ENCODE measurements around the genes FCRLB, OLFML2B, UAP1 and PBX1.

- CAGE, long polyA plus RNA = no peak
- RRBS = 24% methylated on average over 3 of the region's 23 CpGs
These were observed 7.4 kb downstream of the HSPA6 start for GRCh38 chr1:161531634-161532329.

DNA sequence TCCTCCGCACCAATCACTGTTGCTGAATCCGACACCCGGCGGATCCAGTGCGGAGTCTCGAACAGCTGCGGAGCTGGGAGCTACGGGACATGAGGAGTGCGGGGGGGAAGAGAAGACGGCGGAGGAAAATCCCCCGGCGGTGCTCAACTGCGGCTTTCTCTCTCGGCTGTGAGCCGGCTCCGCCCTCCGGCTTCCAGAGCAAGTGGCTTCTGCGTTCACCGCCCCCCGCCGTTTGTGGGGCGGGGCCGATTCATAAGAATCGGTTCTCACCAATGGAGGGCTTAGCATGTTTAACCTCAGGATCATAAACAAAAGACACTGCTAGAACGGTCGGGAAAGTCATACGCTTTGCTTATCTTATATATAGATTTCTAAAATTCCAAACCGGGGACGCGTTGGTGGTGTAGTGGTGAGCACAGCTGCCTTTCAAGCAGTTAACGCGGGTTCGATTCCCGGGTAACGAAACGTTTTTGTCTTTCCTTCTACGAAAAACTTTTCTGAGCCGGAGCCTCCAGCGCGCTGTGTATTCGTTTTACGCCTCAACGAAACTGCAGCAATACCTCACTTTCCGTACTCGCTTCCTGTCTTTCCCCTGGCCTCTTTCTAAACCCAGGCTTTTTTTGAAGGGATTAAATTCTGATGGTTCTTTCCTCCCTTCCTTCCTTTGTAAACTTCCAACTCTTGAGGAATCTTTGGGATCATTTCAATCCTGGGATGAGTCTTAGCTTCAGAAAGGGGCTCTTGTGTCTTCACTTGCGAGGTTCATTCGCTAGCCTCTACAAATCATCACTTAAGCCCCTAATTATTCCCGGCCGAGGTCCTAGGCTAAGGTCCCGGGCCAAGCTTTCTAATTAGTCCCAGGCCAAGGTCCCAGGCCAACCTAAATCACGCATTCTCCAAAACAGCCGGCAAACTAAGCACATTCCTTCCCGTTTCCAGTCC, 18.4 kb downstream of the FCGR3B start:
- CAGE, long polyA plus RNA = no peak
- RRBS = under 1% methylated on average over 4 of the region's 54 CpGs

DNA sequence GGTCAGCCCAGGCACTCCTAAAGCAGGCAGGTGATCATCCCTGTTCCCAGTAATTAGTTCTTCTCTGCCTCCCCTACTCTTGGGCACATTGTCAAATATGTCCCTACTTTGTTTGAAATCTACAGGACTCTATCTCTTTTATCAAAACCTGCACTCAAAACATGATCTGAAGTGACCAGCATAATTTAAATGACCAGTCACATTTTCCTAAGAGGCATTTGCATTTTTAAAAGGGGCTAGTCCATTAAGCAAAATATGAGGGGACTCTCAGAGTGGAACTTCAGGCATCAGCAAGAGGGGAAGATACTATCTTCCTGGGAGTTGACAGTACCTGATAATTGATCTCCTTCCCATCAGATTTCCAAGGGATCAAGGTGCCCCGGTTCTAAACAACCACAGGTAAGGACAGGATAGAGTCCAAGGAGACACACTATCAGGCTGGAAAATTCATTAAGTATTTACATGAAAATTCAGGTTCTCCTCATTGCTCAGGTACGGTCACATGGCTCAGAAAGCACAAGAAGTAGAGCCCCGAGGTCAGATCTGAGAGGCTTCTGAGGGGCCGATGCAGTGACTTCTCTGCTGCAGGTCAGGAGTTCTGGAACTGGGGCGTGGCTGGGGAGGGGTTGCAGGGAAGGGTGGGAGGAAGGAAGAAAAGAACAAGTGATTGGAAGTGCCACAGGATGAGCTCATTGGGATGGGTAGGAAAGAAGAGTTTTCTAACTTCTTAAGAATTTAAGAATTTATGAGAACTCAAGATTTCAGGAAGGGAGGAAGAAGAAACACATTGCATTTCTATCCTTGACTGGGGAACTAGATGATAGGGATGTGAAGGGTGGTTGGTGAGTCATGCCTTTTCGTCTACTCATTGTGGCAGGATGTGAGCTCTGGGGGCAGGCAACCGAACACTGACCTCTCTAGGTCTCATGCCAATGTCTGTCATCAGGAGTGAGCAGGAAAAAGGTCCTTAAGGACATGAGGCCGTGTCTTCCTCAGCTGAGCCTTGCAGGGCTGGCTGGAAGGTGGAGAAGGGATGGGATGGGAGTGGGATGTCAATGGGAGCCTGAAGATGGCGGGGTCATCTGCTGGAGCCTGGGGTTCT, at the start of gene FCRLB:
TSS of gene FCRLB (plus strand) at position 282 of the 1,102 bp plus-strand sequence.
- CAGE, long polyA plus RNA = start-site peak on the plus strand centred at position 934 of the sequence, 74 bp wide, 6 and 5 reads in 2 replicates
- RRBS = no CpG with 5 or more reads among the region's 9 CpGs

DNA sequence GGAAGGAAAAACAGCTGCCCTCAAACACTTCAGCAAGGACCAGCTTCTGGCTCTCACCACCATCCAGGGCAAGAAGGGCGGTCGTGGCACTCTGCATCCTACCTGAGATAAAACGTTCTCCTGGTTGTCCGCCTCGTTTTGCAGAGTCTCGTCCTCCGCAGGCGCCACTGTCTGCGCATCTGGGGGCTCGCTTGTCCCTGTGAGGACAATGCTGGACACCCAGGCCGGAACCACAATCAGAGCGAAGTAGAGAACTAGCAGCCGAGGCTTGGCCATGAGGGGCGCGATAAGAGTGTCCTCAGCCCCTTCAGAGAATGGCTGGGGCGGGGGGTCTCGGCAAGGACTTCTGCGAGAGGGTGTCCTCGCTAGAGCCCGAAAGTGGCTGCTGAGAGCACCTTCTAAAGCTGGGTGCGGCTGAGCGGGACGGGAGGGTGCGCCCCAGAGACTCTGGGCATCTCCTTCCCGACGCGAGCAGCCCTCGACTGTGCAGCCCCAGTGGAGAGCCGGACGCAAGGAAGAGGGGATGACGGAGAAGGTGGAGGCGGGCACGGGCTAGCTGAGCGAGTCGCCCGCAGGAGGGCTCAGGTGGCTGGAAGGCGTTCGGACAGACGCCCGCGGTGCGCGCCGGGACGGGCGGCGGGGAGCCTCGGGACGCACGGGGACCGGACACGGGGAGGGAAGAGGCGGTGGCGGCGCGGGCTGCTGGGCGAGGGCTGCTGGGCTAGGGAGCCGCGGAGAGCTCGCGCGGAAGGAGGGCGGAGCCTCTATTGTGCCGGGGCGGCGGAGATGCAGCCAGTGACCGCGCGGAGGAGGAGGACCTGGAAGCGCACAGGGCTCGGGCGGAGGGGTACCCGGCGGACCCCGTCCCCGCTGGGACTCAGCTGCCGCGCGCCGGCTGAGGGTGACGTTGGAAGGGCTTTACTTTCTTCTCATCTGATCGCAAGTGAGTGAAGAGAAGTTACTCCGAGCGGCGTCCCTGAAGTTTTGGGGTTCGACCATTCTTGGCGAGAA, at the start of gene OLFML2B:
TSS of gene OLFML2B (minus strand) at position 715 of the 1,011 bp plus-strand sequence.
- CAGE, long polyA plus RNA = no peak
- RRBS = 2% methylated on average over 34 of the region's 87 CpGs

GRCh38 chr1:162081028-162081631, 11.6 kb downstream of the NOS1AP start:
- CAGE, long polyA plus RNA = no peak
- RRBS = no CpG with 5 or more reads among the region's 2 CpGs

- CAGE, long polyA plus RNA = no peak
- RRBS = no CpG with 5 or more reads among the region's 10 CpGs
These were observed 137.6 kb downstream of the NOS1AP start for GRCh38 chr1:162206903-162207736.

- CAGE, long polyA plus RNA = no peak
- RRBS = no CpG with 5 or more reads among the region's 2 CpGs
These were observed 144.7 kb downstream of the SPATA46 start for GRCh38 chr1:162232042-162232329.

GRCh38 chr1:162389028-162389781, 7.7 kb downstream of the C1orf226 start:
- CAGE, long polyA plus RNA = no peak
- RRBS = no CpG with 5 or more reads among the region's 10 CpGs

DNA sequence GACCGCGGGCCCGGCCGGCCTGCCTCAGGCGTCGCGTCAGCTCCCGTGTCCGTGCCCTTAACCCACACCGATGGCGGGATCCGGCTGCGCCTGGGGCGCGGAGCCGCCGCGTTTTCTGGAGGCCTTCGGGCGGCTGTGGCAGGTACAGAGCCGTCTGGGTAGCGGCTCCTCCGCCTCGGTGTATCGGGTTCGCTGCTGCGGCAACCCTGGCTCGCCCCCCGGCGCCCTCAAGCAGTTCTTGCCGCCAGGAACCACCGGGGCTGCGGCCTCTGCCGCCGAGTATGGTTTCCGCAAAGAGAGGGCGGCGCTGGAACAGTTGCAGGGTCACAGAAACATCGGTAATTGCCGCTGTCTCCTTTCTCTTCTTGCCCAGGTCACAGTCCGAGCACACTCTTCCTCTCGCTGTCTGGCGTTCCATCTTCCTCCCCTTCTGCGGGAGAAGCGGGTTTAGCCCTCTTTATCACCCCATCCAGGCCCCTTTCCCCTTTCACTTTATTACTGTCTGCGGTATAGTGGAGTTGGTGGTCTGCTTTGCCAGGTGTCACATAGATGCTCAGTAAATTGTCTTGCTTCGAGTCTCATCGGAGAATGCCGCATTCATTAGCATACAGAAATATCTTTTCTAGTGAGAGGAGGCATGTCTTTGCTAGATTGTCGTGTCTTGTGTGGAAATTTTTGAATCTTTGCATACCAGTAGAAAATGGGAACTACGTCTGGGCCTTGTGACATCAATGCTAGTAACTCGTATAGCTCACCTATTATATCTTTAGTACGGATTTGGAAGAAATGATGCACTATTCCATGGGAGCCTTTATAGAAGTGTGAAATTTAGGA, 530 bp downstream of the UHMK1 start:
- CAGE, long polyA plus RNA = no peak
- RRBS = 1% methylated on average over 4 of the region's 53 CpGs

DNA sequence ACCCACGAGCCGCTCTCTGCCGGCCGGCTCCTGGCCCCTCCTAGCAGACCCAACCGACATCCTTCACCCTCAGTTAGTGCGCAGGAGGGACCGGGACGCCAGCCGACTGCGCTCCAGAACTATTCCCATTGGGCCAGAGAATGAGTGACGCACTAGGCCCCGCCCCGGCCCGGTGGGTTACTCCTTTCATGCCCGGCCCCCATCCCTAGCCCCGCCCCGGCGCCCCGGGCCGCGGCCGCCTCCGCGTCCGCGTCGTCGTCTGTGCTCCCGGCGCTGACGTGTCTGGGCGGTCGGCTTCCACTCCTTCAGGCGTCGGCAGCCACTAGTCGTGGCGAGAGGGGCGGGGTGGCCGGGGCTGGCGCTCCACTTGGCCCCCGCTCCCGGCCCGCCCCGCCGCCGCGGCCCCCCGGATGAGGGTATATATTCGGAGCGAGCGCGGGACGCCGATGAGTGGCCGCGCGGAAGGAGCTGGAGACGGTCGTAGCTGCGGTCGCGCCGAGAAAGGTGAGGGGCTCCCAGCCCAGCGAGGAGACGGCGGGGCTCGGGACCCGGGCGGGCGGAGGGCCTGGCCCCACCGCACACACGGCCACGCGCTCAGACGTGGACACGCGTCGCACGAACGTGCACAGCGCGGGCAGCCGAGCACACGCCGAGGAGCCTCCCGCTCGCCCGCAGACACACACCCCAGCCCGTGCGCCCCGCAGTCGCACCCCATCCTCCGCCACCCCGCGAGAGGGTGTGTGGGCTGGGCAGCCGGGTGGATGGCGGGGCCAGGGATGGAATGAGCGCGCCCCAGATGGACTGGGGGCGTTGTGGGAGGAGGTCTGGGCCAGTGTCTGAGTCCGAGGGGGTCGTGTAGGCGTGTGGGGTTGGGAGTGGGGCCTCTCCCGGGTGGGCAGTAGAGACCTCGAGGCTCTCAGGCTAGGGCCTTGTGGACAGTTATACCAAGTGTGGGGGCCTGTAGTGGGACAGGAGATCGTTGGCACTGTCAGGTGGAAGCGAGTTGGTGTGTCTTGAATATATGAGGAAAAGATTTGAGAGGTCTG, at the start of gene UAP1:
TSS of gene UAP1 (plus strand) at position 449 of the 1,046 bp plus-strand sequence.
- CAGE, long polyA plus RNA = start-site peak on the plus strand centred at position 388 of the sequence, 127 bp wide, 4,177 and 1,861 reads in 2 replicates
- RRBS = 1% methylated on average over 29 of the region's 107 CpGs

GRCh38 chr1:162592434-162593400, 31.2 kb downstream of the UAP1 start:
- CAGE, long polyA plus RNA = no peak
- RRBS = no CpG with 5 or more reads among the region's 3 CpGs

GRCh38 chr1:162632665-162633078, 408 bp downstream of the DDR2 start:
- CAGE, long polyA plus RNA = no peak
- RRBS = no CpG with 5 or more reads among the region's 5 CpGs

DNA sequence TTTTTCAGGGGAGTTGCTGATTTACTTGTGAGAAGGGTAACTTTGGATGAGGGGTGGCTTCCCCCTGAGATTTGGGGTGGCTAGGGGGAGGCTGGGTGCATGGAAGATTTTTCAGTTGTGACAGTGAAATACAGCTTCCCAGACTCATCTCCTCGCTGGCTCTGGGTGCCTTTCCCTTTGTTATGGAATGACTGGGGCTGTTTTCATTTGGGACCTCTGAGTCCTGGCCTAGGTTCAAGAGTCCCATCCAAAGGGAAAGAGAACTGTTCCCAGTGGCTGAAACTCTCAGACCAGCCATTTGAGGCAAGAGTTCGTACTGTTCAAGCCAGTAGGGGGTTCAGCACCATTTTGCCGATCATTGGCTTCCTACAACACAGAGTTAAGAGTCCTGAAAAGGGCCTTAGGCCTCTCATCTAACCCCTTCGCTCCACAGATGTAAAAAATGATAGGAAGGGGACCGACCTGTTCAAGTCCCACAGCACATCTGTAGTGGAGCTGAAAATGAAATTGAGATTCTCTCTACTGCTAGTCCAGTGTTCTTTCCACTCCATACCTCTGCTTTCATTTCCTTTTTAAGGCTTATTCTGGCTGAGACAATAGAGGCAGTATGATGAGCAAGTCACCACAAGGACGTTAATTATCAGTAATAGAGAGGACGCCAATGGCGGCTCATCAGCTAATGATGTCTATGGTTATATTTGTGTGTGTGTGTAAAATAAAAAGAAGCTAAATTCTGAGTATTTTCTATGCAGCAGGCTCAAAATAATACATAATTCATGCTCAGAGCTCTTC, 1.0 kb downstream of the DDR2 start:
- CAGE, long polyA plus RNA = no peak
- RRBS = no CpG with 5 or more reads among the region's 8 CpGs

DNA sequence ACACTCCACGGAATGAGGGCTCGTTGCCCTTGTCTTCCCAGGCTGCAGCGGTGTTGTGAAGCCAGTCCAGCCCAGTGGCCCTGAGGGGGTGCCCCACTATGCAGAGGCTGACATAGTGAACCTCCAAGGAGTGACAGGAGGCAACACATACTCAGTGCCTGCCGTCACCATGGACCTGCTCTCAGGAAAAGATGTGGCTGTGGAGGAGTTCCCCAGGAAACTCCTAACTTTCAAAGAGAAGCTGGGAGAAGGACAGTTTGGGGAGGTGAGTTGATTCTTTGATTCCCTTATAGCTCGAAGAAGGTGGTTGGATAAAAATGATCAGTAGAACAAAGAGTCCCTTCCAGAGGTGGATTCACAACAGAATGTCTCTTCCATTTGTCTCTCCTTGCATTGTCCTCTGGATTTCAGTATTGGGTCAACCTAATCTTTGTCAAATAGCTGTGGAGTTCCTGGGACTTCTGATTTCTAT, 18.5 kb upstream of the HSD17B7 start:
- CAGE, long polyA plus RNA = no peak
- RRBS = no CpG with 5 or more reads among the region's 5 CpGs

DNA sequence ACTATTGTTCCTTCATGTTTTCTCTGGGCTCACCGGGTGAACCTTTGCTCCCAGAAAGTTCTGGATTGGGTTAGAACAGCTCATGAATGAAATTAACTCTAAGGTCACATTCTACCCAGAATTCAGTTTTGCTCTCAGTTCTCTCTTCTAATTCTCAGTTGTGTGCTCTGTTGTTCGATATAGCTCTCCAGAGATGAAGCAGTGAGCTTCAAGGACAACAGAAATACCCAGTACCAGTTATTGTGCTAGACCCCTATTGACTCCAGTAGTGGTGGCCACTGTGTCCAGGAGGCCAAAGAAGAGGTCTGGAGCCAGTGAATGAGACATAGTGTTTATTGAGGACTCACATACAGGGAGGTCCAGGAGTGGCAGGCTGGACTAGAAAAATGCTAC, 26.8 kb downstream of the CCDC190 start:
- CAGE, long polyA plus RNA = no peak
- RRBS = no CpG with 5 or more reads among the region's 2 CpGs

- CAGE, long polyA plus RNA = no peak
- RRBS = no CpG with 5 or more reads among the region's 2 CpGs
These were observed 6.3 kb upstream of the NUF2 start for GRCh38 chr1:163315564-163315833.

- CAGE, long polyA plus RNA = no peak
- RRBS = 7% methylated on average over 4 of the region's 13 CpGs
These were observed 238.2 kb upstream of the PBX1 start for GRCh38 chr1:164320800-164321186.

GRCh38 chr1:164558983-164560147, at the start of gene PBX1:
TSS of gene PBX1 (plus strand) at chr1:164559184.
- CAGE, long polyA plus RNA = no peak
- RRBS = under 1% methylated on average over 8 of the region's 33 CpGs

- CAGE, long polyA plus RNA = no peak
- RRBS = no CpG with 5 or more reads among the region's 7 CpGs
These were observed 2.0 kb downstream of the PBX1 start for GRCh38 chr1:164560850-164561464.

GRCh38 chr1:164608372-164608776, 49.4 kb downstream of the PBX1 start:
- CAGE, long polyA plus RNA = no peak
- RRBS = no CpG with 5 or more reads among the region's 1 CpG

All from BJ (cell line).